Diencephalon (tissue), 2 donors: Measurements from ENCODE around the genes PTX3, VEPH1 and SPTSSB.

- RAMPAGE, long total RNA = no peak
Measured at GRCh38 chr3:157436469-157437110, at the start of gene PTX3. Gene PTX3, plus strand, starts transcription at chr3:157436850.

DNA sequence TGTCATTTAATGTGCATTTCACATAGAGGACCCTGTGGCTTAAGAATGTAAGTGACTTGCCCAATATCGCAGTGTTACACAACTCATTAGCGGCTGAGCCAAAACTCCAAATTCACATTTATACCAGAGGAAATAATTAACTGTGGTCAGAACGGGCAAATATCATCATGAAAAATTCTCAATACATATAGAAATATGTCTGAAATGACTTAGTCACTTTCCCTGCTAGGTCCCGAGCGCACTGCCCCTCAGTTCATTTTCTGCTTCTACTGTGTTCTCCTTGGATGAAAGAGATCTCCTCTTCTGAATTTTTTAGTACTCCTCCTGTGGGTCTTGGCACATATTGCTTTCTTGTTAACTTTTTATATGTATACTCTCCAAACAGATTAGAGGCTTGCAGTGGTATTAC, 33.0 kb downstream of the PTX3 start:
- RAMPAGE, long total RNA = no peak

DNA sequence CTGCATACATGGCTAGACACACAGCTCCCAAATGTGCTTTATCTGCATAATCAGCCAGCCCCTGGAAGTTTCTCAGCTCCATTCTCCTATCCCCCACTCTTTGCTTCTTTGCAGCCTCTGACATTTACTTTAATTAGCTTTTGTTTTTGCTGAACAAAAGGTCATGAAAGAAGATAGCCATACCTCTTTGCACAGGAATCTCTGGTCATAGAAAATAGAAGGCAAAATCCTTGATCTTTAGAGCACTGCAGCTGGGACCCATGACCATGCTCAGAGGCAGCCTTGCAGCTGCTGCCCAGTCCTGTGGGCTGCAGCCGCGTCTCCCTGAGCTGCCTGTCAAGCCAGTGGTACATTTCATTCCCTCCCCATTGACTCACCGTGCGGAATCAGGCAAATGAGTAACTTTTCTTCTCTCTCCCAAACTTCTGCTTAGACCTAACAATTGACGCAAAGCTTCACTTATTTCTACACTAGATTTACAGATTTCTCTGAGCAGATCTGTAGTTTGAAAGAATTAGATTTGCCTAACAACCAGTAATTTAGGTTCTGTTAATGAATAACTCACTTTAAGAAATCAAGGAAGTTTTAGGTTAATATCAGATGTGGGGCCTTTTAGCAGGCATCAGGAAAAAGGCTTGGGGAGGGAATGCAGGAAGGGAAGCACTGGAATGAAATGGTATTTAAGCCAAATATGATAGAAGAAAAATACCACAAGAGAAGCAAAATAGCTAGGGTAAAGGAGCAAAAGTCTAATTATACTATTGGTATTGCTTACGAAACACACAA, at the start of gene VEPH1:
Gene VEPH1 (minus strand): TSS at position 323 of the 786 bp plus-strand sequence.
- RAMPAGE, long total RNA = start-site peak on the minus strand centred at position 285 of the sequence, 27 bp wide, 319 and 130 reads in 2 replicates

GRCh38 chr3:157542836-157543525, 39.8 kb upstream of the VEPH1 start:
- RAMPAGE, long total RNA = start-site peak on the plus strand at chr3:157543303-157543394, 508 and 95 reads in 2 replicates

GRCh38 chr3:158104917-158105503, 1.2 kb downstream of the SHOX2 start:
- RAMPAGE, long total RNA = no peak

GRCh38 chr3:158329488-158330425, 219.9 kb downstream of the RSRC1 start:
- RAMPAGE, long total RNA = no peak

- RAMPAGE, long total RNA = no peak
Measured at GRCh38 chr3:158716890-158717610, 15.2 kb downstream of the RARRES1 start.

DNA sequence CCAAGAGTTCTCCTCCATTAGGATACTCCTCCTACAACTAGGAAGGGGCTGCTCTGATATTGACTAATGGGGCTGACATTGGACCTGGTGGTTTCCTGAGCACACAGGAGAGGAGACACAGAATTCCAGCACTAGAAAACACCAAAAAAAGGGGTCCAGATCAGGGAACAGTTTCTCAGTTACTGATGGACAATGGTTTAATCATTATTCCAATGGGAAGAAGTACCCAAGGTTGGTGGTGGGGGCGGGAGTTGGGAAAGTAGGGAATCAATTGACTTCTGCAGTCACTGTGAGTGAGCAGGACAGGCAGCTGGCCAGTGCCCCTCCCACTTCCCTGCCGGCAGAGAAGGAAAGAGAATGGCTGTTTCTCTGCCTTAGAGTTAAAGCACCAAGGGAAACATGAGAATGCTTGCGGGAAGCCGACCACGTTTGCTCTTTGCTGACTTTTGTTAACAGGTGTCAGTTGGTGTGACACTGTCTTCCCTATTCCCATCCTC, 33.6 kb upstream of the MFSD1 start:
- RAMPAGE, long total RNA = no peak

- RAMPAGE, long total RNA = no peak
Measured at GRCh38 chr3:159045167-159045658, 23.9 kb upstream of the IQCJ start.

GRCh38 chr3:159806385-159806778, 418.8 kb upstream of the C3orf80 start:
- RAMPAGE, long total RNA = no peak

DNA sequence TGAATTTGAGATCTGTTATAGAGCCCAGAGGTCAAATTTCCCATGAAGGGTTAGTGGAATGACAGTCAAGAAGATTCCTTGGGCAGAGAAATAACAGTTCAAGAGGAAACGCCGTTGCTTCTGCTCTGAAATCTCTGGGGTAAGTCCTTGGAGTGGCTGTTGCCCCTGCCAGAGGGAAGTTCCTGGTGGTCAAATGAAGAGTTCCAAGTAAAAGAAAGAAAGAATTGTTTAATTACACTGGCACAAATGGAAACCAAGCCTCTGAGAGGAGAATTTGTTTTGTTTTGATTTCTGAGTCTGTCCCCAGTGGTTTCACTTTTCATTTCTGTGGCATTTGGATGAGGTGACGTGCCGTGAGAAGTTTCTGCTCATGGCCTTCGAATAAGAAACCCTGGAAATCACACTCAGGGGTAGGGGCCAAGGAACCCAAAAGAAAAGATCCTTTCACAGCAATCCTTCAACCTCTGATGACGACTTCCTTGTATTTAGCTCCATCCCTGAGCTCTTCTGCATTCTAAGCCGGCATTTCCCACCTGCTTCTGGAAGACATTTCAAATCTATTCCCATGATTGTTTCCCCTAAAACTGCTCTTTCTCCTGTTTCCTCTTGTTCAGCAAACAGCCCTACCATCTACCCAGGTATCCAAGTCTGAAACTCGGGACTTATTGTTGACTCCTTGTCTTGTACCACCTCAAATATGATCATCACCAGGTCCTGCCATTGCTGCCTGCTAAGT, 313.9 kb upstream of the C3orf80 start:
- RAMPAGE, long total RNA = no peak

GRCh38 chr3:160509400-160510232, 55.8 kb downstream of the KPNA4 start:
- RAMPAGE, long total RNA = no peak

GRCh38 chr3:160601303-160601748, 36.0 kb upstream of the KPNA4 start:
- RAMPAGE, long total RNA = no peak

GRCh38 chr3:160667288-160667879, 9.6 kb upstream of the ARL14 start:
- RAMPAGE, long total RNA = no peak

GRCh38 chr3:160754115-160755303, 1.5 kb upstream of the PPM1L start:
- RAMPAGE, long total RNA = no peak

- RAMPAGE, long total RNA = no peak
Measured at GRCh38 chr3:160757080-160757819, 1.2 kb downstream of the PPM1L start.

DNA sequence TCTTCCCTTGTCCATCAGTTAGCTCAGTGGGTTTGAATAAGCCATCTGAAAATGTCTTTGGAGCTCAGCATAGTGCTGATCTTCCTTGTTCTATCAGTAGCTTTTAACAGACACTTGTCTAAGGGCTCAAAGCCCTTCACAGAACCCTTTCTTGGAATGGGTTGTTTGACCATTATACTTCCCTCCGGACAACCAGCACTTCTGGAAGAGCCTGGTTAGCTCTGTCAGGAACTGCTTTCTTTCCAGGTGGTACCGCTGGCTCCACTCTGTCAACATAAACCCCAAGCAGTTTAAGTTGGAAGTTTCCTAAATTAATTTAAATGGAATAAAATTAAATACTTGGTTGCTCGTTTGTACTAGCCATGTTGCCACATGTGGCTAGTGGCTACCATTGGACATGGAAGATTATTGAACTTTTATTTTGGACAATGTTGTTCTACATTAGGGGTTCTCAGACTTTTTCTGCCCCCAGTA, 1.8 kb downstream of the NMD3 start:
- RAMPAGE, long total RNA = no peak

DNA sequence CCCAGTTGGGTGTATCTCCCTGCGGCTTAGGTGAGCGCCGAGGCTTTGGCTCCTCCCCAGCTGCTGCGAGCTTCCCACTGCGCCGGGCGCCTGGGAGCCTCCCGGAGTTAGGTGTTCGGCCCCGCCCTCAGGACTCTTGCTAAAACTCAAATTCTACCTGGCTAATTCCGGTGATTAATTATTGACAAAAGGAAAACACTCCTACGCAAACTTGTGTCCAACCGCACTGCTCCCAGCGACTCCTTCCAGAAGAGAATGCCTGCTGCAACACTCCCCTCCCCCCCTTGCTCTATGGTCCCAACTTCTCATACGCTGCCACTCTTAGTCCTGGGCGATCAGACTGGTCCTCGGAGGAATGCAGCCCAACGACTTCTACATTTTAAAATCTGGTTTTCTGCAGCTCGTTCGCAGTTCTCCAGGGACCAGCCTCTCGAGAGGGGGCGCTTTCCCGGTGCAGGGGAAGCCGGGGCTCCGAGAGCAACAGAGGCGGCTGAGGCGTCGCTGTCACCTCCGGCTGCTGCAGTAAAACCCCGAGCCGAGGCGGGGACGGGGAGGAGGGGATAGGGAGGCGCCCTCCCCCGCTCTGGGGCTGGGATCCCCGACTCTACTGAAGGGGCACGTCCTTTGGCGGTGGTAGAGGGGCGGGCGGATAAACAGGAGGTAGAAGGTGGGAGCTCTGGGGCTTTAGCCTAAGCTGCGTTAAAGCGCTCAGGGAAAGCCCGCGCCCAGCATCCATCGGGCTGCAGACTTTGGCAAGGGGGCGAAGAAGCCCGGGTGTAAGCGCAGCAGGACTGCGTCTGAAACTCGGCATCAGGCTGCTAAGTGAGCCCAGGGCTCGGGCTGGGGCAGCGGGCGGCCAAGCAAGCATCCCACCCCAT, at the start of gene SPTSSB:
Gene SPTSSB (minus strand): TSS at position 81 of the 878 bp plus-strand sequence.
- RAMPAGE, long total RNA = no peak

GRCh38 chr3:161940274-161940748, 443.7 kb downstream of the OTOL1 start:
- RAMPAGE, long total RNA = no peak

- RAMPAGE, long total RNA = no peak
Measured at GRCh38 chr3:164460856-164461262, 617.4 kb downstream of the SI start.